AG10803 (cell line): ENCODE measurements around a stretch of chr12.

DNA sequence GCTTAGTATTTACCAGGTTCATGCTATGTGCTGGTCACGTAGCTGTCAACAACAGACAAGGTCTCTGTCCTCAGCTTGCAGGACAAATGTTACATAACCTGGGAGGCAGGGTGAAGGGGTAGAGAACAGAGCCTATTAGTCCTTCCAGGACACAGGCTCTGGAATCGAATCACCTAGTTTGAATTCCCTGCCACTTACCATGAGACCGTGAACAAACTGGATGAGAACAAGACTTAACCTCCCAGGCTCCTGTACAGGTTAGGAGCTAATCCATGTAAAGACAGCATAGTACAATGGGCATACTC is 6.3 kb downstream of the NFYB start:
- RRBS = no CpG with 5 or more reads among the region's 3 CpGs

DNA sequence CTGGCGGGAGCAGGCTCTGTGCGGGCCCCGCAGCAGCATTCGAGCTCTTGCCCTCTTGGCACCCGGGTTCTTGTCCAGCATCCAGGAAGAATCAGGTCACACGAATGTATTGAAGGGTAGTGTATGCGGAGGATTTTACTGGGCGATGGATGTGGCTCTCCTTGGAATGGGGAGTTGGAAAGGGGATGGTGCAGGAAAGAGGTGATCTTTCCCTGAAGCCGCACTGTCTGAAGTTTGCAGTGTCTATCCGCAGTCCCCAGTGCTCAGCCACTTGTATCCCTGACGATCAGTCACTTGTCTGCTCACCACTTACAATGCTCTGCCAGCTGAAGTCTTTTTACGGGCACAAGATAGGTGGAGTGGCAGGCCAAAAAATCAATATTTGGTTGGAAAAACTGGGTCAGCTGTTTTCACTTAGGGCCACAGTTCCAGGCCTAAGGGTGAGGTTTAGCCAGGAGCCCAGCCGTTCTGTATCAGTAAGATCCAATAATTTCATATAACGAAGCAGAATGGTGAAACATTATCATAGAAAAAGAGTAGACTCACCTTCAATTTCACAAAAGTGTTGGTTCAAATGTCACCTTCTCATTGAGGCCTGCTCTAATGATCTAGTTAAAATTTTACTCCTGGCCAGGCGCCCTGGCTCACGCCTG is 27.8 kb upstream of the TXNRD1 start:
- RRBS = no CpG with 5 or more reads among the region's 16 CpGs

- RRBS = no CpG with 5 or more reads among the region's 4 CpGs
These were observed 21.5 kb downstream of the EID3 start for GRCh38 chr12:104325001-104325510.

- RRBS = no CpG with 5 or more reads among the region's 7 CpGs
These were observed 25.8 kb downstream of the EID3 start for GRCh38 chr12:104329200-104329845.

GRCh38 chr12:104458212-104458773 is 1.5 kb downstream of the CHST11 start:
- RRBS = 2% methylated on average over 11 of the region's 38 CpGs

DNA sequence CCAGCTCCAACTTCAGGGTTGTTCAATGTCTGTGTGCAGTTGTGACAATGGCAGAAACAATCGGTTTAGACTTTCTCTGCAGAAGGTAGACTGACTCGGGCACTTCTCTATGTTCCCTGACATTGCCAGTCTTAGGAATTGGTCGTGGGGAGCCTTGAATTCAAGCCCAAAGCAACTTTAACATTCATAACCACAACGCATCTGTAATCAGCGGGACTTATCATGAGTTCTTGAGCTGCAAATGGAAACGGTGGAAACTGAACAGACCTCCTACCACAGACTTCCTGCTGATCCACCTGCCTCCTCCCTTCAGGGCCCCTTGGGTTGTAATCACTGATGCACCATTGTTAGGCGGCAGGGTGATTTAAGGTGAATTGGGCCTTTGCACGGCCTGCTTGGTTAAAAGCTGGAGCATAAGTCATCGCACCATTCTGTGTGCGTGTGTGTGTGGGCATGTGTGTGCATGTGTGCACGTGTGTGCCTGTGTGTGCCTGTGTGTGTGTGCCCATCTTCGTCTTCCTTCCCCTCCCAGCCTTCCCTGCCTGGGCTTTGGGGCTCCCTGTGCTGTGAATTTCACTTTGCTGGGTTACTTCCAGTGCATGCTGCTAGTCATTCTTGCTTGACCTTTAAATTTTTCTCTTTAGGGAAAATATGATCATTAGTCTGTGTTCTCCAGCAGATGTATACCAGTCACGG is 29.0 kb downstream of the CHST11 start:
- RRBS = no CpG with 5 or more reads among the region's 13 CpGs

DNA sequence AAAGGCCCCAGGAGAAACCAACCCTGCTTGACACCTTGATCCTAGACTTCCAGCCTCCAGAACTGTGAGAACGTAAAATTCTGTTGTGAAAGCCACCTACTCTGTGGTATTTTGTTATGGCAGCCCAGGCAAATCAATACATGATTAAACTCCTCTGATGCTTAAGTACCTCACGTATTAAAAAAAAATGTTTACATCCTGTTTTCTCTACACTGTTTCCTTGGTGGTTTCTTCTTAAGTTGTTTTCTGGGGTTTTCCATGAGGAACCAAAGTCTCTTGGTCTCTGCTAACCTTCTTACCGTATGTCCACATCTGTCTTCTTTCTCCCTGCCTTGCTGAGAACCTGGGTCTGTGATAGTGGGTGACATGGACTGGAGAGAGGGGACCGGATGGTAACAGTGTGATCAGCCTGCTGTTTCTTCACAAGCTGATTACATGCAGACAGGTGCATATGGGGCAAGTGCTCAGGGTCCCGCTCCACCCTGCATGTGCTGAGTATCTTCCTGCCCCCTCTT is 40.7 kb downstream of the CHST11 start:
- RRBS = no CpG with 5 or more reads among the region's 5 CpGs

GRCh38 chr12:104605182-104606399 is 148.8 kb downstream of the CHST11 start:
- RRBS = no CpG with 5 or more reads among the region's 30 CpGs

GRCh38 chr12:104669695-104670323 is 213.1 kb downstream of the CHST11 start:
- RRBS = no CpG with 5 or more reads among the region's 8 CpGs

- RRBS = no CpG with 5 or more reads among the region's 4 CpGs
These were observed 153.7 kb downstream of the SLC41A2 start for GRCh38 chr12:104804351-104804843.

GRCh38 chr12:104882901-104883386 is 75.1 kb downstream of the SLC41A2 start:
- RRBS = no CpG with 5 or more reads among the region's 3 CpGs

- RRBS = no CpG with 5 or more reads among the region's 2 CpGs
These were observed 48.4 kb downstream of the SLC41A2 start for GRCh38 chr12:104909705-104910170.

GRCh38 chr12:104974471-104975176 is 11.5 kb upstream of the NOPCHAP1 start:
- RRBS = no CpG with 5 or more reads among the region's 8 CpGs

GRCh38 chr12:105189649-105190354 is 46.2 kb downstream of the APPL2 start:
- RRBS = no CpG with 5 or more reads among the region's 9 CpGs

DNA sequence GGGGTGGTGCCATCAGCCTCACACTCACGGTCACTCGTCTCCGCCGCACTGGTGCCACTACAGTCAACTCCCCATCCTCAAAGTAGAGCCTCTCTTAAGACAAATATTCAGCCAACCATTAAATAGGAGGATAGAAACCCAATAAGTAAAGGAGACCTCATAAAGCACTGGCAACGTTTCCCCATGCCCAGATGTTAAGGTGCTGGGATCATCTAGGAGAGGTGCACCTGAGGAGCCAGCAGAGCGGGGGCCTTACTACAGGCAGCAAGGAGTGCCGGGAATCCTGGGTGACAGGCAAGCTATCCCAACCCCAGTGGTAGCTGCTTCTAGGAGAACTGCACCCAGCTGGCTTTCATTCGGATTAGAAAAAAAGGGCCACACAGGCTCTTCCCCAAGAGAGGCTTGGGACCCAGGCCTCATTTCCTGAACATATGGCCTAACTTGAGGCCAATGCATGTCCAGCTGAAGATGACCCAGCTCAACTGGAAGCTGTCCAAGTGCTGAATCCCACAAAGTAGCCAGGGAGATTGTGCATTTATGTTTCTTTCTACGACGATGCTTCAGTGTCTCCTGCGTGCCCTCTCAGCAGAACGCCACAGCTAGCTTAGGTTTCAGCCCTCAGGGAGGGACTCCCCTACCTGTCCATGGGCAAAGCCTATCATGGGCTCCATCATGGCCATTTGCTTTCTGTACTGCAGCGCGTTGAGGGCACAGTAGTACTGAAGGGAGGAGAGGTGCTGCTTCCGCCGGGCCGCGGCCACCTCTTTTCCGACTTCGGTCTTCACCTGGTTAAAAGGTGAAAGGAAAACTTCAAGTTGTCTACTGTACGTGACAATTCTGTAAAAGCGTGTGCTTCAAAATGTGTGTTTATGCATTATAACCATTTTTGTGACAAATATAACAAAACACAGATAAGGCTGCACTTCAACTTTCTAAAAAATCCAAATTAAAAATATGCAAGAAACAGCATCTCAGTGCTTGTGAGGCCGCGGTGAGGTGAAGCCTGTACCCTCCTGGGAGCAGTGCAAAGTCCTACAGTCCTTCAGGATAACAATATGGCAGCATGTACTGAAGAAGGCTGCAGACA is 29.2 kb downstream of the APPL2 start:
- RRBS = no CpG with 5 or more reads among the region's 24 CpGs

DNA sequence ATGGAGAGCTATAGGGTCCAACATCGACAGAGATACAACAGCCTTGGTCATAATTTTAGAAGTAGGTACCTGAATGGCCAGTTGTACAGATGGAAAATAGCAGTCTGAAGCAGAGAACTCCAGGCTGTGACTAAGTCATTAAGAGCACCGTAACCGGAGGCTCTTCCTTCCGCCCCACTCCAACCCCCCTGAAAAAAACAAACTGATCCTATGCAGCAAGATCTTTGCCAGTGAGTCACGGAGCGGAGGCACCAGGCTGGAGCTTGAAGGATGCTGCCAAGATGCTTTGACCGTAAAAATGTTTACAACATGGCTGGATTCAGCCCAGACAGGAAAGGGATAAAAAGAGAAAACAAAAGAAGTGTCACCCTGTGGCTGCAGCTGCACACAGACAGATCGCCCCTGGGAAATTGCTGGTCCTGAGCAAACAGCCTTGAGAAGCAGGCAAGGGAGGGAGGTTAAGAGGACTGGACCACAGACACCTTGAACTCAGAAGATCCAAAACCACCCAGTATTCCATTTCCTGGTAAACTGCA is 204.5 kb downstream of the NUAK1 start:
- RRBS = no CpG with 5 or more reads among the region's 8 CpGs

DNA sequence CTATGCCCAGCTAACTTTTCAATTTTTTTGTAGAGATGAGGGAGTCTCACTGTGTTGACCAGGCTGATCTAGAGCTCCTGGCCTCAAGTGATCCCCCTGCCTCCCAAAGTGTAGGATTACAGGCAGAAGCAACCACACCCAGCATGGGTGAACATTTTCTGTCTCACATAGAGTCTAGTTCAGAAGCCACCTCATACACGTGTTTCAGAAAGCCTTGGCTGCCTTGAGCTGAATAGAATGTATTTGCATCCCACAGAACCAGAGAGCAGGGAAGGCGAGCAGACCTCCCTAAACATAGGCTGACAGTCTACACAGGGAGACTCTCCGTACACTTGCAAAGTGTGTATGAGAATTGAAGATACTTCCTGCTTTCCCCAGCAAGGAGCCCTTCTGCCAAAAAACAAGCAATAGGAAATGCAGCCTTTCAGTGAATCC is 11.4 kb downstream of the NUAK1 start:
- RRBS = no CpG with 5 or more reads among the region's 3 CpGs

- RRBS = no CpG with 5 or more reads among the region's 6 CpGs
These were observed 23.8 kb downstream of the CKAP4 start for GRCh38 chr12:106223958-106224527.

GRCh38 chr12:106248241-106248830 is 516 bp upstream of the CKAP4 start:
- RRBS = 2% methylated on average over 30 of the region's 44 CpGs

GRCh38 chr12:106249580-106250218 is 1.9 kb upstream of the CKAP4 start:
- RRBS = no CpG with 5 or more reads among the region's 6 CpGs